Placental pericyte (primary cell): ENCODE results near the genes TMEM80 and MUC5B.

- CAGE, long polyA plus RNA = no peak
These were observed at the start of gene TMEM80 for GRCh38 chr11:695473-696423. TSS of gene TMEM80 (plus strand) at chr11:695816.

DNA sequence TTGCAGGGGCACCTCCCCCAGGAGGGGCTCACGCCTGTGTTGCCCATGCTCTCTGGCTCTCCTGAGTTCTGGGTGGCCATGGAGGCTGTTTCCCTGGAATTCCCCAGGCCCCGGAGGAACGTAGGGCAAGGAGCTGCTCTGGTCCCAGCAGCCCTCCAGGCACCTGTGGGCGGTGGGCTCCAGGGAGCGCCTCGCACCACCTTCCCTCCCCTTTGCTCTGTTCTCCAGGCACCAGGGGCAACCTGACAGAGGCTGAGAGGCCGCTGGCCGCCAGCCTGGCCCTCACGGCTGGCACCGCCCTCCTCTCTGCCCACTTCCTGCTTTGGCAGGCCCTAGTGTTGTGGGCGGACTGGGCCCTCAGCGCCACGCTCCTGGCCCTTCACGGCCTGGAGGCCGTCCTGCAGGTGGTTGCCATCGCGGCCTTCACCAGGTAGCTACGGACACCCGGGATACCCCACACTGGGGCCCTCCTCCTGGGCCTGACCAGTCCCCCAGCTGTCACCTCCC is 3.3 kb upstream of the EPS8L2 start:
- CAGE, long polyA plus RNA = no peak

GRCh38 chr11:747534-747944 is 275 bp downstream of the TALDO1 start:
- CAGE, long polyA plus RNA = no peak

GRCh38 chr11:772913-773365 is 4.3 kb downstream of the GATD1 start:
- CAGE, long polyA plus RNA = no peak

- CAGE, long polyA plus RNA = no peak
These were observed 2.0 kb upstream of the CEND1 start for GRCh38 chr11:791520-792644.

- CAGE, long polyA plus RNA = no peak
These were observed 3.5 kb upstream of the CRACR2B start for GRCh38 chr11:824007-824890.

- CAGE, long polyA plus RNA = no peak
These were observed 1.2 kb upstream of the CD151 start for GRCh38 chr11:831488-831920.

DNA sequence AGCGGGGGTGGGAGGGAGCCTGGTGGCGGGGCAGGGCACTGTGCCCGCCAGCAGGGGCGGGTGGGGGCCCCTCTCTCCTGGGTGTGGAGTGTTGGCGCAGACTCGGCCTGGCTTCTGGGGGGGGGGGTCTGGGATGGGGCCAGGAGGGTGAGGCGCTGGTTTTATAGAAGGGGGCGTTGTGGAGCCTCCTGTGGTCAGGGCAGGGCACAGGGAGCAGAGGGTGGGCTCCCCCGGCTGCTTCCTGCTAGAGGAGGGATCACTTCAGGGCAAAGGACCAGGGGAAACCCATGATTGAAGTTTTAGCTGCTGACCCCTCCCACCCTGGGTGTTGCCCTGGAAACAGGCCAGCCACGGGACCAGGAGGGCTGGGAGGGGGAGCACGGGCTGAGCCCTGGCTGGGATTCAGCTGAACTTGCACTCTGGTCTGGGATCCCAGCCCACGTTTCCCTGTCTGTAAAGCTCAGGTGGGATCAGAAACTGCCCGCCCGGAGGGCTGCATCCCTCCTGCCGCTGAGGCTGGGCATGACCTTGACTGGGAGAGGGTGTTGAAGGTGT is 2.0 kb downstream of the TSPAN4 start:
- CAGE, long polyA plus RNA = no peak

GRCh38 chr11:854951-855748 is 12.5 kb downstream of the TSPAN4 start:
- CAGE, long polyA plus RNA = no peak

DNA sequence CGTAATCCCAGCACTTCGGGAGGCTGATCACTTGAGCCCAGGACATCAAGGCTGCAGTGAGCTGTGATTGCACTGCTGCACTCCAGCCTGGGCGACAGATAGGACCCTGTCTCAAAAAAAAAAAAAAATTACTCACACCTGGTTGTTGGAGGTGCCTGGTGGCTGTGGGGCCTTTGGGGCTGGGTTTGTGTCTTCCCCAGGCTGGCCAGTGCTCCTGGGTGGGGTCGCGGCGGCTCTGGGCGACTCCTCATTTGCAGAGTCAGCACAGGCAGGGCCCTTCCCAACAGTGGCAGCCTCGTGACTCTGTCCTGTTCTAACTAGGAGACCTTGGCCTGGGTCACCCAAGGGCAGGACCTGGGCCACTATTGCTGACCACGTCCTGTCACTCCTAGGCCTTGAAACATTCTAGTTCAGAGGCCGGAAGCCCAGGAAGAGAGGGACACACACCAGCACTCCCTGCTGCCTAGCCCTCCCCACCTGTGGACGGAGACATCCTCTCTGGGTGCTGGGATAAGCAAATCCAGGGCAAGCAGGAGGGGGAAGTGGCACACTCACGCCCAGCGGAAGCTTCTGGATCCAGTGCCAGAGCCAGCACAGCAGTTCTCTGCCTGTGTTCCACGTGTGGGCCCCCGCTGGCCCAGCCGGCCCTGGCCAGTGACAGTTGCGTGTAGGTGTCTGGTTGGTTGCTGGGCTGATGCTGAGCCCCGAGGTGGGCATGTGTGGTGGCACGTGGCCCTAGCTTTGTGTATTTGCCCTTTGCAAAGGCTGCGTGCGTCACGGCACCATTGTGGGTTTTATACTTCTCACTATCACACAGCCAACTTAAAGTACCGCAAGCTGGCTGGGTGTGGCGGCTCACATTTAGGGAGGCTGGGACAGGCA is 4.2 kb upstream of the CHID1 start:
- CAGE, long polyA plus RNA = no peak

- CAGE, long polyA plus RNA = no peak
These were observed 29.9 kb downstream of the MUC6 start for GRCh38 chr11:1006422-1007187.

DNA sequence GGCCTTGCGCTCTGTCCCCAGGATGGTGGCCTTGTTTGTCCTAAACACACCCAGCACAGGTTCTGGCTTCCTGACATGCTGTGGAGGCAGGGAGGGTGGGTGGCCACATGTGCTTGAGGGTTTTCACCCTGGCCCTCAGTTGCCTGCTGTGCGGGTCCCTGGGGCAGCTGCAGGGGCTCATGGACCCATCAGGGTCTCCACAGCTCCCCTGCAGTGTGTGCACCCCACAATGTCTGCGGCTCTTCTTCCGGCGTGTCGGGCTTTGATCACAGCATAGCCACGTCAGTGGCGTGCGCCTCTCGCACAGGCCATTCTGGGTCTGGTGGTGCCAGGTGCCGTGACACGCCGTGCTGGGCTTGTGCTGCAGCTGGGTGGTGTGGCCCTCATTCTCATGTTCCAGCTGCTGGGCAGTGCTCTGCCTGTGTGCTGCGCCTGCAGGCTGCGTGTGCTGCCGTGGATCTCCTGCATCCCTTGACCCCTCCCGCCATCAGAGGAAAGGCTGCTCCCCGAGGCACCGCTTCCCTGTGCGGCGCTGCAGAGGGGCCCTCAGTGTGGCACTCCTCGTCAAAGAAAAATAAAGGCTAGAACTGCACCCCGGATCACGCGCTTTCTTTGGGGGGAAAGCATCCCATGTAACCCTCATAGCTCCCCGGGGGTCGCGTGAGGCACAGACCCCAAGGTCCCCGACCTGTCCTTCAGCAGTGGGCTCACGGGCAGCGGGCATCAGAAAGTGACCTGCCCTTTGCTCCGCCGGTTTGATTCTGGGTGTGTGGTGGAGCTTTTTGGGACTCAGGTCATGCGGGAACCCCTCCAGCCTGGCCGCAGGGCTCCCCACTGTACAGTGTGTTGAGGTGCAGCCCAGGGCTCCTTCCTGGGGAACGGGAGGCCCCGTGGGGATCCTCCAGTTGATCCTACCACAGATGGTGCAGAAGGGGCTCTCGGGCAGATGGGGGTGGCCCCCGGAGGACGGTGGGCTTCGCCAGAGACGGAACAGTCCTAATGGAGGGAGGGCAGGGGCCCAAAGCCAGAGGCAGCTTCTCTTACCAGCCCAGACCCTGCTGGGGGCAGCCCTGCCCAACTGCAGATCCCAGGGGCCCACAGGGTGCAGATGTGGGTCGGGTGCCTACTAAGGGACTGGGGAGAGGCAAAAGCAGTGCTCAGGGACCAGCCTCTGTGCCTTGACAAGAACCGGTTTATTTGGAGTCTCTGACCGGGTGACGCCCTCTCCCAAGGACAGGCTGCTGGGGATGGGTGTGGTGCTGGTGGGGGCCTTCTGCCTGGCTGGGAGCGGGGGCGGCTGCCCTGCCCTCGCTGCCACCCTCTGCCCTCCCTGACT is 24.4 kb downstream of the MUC6 start:
- CAGE, long polyA plus RNA = no peak

DNA sequence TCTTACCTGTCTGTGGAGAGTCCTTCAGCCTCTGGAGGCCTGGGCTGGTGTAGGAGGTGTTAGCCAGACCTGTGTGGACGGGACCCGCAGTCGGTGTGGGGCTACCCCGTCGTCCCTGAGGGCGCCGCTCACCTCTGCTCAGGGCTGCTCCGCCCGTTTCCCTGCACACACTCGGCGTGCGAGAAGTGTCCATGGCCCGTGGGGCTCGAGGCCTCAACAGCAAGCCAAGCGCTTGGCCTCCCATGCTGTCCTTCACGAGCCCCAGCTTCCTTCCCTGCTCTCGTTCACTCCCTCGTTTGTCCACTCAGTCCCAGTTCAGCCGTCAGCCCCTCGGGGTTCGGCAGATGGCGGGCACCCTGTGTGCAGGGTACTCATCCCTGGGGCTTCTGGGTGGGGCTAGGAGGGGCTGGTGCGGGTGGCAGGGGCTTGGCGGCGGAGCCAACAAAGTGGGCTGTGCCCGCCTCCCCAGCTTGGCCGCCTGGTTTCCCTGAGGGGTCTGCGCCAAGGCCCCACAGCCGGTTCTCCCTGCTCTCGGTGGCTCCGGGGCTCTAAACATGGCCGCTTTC is 3.4 kb downstream of the MUC6 start:
- CAGE, long polyA plus RNA = no peak

DNA sequence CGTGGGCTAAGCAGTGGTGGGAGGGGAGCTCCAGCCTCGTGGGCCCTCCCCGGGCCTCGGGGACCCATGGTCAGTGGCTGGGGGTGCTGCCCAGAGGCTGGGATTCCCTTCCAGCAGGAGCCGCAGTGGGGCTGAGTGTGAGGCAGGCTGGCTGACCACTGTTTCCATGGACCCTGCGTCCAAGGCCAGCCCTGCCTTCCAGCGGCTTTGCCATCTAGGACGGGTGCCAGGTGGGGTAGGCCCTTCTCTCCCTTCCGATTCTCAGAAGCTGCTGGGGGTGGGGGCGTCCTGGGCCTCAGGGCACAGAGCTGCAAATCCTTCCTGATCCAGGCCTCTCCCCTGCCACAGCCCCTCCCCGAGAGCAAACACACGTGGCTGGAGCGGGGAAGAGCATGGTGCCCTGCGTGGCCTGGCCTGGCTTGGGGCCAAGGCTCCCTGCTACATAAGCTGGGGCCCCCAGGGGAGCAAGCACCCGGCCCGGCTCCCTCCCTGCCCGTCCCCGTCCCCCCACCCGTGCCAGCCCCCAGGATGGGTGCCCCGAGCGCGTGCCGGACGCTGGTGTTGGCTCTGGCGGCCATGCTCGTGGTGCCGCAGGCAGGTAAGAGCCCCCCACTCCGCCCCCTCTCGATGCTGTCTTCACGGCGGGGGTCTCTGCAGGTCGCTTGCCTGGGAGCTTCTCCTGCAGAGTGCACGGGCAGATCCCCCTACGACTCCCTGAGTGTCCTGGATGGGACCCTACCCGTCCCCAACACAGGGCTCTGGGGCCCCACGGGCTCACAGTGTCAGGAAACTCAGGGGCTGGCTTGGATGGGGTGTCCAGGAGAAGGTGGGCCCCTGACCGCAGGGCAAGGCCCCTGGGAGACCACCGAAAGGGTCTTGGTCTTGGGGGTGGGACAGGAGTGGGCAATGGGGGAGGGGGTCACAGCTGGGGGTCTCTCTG is at the start of gene MUC5B:
TSS of gene MUC5B (plus strand) at position 471 of the 940 bp plus-strand sequence.
- CAGE, long polyA plus RNA = no peak

DNA sequence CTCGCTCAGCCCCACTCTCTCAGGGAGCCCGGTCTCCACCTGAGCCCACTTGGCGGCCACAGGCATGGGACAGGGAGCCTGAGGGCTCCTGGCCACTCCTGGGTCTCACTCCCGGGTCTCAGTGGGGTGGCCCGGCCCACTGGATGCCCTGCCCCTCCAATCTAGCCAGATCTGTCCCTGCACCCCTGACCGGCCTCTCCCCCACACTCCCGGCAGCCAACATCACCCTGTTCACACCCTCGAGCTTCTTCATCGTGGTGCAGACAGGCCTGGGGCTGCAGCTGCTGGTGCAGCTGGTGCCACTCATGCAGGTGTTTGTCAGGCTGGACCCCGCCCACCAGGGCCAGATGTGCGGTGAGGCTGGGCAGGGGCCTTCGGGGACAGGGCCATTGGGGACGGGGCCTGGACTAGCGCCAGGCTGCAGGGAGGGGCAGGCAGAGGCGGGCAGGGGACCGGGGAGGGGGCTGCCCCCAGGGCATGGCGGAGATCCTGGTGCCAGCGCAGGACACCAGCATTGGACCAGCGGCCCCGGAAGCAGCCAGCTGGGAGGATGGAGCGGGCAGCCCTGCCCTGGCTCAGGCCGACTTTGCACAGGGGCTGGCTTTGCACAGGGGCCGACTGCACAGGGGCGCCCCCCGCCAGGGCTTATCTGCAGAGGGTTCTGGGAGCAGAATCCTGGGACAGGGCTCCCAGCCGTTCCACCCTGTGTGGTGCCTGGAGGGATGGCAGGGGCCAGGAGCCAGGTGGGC is 8.5 kb downstream of the MUC5B start:
- CAGE, long polyA plus RNA = no peak

DNA sequence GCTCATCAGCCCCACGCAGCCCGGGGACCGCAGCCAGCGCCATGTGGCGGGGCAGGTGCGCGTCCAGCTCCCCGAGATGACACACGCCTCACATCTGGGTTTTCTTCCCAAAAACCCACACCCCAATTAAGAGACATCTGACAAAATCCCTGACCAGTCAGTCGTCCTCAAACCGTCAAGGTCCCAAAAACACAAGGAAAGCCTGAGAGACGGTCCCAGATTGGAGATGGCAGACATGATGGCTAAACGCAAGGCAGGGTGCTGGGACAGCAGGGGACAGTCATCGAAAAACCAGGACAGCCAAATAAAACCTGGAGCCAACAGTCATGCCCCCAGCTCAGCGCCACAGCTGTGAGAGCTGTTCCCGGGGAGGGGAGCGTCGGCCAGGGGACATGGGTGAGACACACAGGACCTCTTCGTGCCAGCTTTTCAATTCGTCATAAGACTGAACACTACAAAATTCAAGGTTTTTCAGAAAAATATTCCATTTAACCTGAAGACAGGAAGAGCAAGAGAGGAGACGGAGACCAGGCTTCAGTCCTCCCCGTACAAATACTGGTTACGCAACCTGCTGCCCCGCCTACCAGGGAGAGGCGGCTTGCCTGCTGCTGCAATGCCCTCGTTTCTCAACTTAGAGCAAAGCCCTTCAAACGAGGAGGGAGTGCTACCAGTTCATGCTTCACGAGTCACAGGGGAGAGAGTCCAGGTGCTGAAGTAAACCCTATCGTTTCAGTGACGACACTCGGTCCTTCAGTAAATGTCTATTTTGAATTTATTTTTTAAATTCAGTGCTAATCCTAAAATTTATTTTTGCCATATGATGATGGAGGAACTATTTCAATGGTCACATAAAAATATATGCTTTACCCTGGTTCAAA is 10.5 kb downstream of the TOLLIP start:
- CAGE, long polyA plus RNA = no peak

- CAGE, long polyA plus RNA = no peak
These were observed 5.1 kb downstream of the TOLLIP start for GRCh38 chr11:1304317-1304751.

GRCh38 chr11:1305376-1305893 is 4.0 kb downstream of the TOLLIP start:
- CAGE, long polyA plus RNA = no peak

DNA sequence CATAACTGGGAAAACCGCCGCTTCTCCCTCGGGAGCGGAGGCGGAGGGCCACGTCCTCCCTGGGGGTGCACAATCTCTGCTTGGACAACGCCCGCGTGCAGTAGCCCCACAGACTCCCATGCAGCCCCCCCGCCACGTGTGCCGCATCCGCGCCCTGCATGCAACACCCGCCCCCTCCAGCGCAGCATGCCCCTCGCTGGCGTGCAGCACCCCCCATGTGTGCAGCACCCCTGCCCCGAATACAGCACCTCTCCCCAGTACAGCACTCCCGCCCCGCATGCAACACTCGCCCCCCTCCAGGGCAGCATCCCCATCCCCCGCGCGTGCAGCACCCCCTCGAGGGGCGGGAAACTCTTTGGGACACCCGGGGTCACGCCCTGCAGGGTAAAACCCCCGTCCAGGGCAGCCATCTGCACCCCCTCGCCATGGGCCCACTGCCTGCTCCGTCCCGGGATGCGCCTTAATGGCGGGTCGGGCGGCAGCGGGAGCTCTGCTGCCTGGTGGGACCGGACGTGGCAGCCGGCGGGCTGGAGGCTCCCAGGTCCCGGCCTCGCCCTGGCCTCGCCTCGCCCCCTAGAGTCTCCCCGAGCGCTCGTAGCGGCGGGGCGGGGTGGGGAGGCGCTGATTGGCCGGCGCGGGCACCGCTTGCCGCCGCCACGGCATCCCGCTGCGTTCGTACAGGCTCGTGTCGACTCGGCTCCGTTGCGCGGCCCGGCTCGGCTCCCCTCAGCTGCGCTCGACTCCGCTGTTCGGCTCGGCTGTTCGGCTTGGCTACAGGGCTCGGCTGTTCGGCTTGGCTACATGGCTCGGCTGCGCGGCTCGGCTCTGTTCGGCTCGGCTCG is 538 bp upstream of the BRSK2 start:
- CAGE, long polyA plus RNA = no peak

- CAGE, long polyA plus RNA = no peak
These were observed 12.1 kb downstream of the MOB2 start for GRCh38 chr11:1474345-1474993.